Left common carotid artery plus branches (tissue), 1 donor: Measurements from ENCODE around the genes SCAND1 and EPB41L1.

- PRO-cap: no peak
Observed at GRCh38 chr20:34938222-34939037, 17.2 kb downstream of the GSS start.

GRCh38 chr20:34977149-34978358 is 21.9 kb downstream of the MYH7B start:
- PRO-cap: no peak

DNA sequence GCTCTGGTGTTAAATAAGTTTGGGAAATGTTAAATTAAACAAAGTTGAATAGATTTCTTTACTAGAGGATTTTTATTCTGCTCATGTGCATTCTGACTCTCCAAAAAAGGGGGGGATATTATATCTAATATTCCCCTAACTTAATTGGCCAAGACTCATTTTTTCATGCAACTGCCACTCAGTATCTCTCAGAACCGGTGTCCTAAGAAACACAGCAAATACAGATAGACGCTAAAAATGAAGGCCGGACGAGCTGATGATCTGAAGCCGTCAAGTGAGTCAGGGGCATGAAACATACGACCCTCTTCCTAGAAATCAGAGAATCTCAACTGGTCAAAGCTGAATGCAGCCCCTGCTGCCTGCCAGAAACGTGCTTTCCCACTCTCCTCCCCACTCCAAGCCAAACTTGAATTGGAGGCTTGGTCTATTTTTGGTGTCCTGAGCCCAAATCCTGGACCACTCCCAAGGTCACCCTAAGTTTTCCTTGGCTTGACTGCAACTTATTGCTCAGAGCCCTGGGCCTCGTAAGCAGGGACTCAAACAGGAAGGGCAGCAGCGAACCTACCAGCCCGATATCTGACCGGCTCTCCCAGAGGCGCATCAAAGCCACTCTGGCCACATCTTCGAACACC is 12.8 kb downstream of the EDEM2 start:
- PRO-cap: unidirectional peak, plus-strand start at position 539 of the sequence

- PRO-cap: no peak
Observed at GRCh38 chr20:35224527-35225129, 1.9 kb upstream of the MMP24 start.

GRCh38 chr20:35260223-35260887 is 17.6 kb downstream of the MMP24OS start:
- PRO-cap: no peak

DNA sequence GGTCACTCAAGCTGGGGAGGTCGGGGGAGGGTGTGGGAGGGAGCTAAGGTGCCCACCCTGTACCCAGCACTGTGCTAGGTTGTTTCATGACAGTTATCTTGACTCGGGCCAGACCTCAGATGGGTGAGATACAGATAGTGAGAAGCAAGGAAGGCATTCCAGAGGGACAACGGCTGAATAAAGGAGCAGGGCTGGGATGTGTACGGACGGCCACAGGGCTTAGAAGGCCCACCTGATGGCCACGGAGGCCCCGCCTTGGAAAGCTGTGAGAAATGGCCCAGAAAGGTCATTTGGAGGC is 7.8 kb downstream of the MMP24OS start:
- PRO-cap: no peak

DNA sequence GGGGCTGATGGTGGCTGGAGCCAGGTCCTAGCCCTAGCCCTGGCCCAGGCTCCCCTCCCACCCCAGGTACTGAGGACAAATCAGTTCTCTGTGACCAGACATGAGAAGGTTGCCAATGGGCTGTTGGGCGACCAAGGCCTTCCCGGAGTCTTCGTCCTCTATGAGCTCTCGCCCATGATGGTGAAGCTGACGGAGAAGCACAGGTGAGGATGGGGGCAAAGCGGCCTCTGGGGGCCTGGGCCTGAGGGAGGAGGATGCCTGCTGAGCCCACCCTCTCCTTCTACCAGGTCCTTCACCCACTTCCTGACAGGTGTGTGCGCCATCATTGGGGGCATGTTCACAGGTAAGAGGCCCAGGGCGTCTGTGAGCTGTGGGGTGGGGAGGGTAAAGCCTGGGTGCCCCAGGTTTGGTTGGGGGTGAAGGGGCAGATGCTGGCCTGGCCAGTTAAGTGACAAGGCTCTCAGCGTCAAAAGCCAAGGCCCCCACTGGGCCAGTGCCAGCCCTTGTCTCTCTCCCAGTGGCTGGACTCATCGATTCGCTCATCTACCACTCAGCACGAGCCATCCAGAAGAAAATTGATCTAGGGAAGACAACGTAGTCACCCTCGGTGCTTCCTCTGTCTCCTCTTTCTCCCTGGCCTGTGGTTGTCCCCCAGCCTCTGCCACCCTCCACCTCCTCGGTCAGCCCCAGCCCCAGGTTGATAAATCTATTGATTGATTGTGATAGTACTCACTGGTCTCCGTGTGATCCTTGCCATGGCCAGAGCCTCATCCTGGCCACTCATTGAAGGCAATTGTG is 15.2 kb downstream of the ERGIC3 start:
- PRO-cap: no peak

DNA sequence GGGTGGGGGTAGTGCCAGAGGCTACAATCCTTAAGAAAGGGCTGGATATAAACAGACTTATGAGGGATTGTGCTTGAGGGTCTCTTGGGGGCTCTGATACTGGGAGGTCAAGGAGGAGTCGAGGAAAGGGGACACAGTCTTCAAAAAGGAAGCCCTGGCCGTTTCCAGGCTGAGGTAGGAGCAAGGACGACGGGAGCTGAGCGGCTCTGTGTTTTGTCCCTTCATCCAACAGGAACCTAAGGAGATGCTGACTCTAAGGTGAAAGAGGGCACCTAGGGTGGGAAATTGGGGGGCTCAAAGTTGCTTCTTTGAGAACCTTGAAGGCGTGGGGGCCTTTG is 2.6 kb downstream of the SPAG4 start:
- PRO-cap: no peak

DNA sequence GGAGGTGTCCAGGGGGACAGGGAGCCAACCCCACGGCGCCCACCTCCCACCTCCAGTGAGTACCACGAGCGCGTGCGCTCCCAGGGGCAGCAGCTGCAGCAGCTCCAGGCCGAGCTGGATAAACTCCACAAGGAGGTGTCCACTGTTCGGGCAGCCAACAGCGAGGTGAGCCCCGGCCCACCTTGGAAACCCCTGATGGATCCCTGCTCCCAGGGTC is 2.8 kb downstream of the SPAG4 start:
- PRO-cap: no peak

GRCh38 chr20:35709147-35709890 is 10.1 kb downstream of the ROMO1 start:
- PRO-cap: no peak

GRCh38 chr20:35726594-35727606 is 15.2 kb downstream of the RBM39 start:
- PRO-cap: no peak

DNA sequence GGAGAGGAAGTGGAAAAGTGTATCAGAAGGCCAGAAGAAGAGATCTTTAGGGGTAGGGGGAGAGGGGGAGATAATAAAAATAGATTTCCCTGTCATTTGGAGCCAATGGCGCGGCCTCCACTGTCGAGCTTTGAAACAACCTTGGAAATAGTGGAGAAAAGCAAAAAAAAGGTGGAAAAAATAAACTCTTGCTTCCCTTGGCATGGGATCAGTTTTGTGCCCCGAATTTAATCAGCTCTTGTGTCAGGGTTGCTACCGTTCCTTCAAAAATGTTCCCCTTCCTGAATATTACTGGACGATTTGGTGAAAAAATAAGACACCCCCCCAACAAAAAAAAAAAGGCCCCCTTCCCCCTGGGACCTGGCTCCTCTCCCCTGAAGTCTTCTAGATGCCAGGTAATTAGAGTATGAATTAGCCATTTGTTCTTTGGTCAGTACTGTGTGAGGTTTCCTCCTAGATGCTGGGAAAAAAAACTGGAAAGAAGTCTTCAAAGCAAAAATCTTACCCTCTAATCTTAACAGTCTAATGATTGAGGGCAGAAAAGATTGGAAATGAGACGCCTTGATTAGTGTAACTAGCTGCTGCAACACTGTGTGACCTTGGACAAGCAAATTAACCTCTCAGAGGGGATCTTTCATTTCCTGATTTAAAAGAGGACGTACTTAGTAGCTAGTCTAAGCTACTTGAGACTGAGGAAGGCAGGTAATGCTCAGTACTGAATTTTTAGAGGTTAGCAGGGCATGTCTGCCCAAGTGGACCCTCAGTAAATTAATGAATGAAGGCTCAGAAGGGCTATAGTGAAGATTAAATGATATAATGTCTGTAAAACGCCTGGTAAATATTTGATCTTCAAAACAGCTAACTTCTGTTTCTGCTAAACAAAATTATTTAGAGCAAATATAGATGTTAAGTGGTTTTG is 937 bp upstream of the RBM39 start:
- PRO-cap: no peak

- PRO-cap: no peak
Observed at GRCh38 chr20:35773156-35773940, 1.5 kb downstream of the PHF20 start.

DNA sequence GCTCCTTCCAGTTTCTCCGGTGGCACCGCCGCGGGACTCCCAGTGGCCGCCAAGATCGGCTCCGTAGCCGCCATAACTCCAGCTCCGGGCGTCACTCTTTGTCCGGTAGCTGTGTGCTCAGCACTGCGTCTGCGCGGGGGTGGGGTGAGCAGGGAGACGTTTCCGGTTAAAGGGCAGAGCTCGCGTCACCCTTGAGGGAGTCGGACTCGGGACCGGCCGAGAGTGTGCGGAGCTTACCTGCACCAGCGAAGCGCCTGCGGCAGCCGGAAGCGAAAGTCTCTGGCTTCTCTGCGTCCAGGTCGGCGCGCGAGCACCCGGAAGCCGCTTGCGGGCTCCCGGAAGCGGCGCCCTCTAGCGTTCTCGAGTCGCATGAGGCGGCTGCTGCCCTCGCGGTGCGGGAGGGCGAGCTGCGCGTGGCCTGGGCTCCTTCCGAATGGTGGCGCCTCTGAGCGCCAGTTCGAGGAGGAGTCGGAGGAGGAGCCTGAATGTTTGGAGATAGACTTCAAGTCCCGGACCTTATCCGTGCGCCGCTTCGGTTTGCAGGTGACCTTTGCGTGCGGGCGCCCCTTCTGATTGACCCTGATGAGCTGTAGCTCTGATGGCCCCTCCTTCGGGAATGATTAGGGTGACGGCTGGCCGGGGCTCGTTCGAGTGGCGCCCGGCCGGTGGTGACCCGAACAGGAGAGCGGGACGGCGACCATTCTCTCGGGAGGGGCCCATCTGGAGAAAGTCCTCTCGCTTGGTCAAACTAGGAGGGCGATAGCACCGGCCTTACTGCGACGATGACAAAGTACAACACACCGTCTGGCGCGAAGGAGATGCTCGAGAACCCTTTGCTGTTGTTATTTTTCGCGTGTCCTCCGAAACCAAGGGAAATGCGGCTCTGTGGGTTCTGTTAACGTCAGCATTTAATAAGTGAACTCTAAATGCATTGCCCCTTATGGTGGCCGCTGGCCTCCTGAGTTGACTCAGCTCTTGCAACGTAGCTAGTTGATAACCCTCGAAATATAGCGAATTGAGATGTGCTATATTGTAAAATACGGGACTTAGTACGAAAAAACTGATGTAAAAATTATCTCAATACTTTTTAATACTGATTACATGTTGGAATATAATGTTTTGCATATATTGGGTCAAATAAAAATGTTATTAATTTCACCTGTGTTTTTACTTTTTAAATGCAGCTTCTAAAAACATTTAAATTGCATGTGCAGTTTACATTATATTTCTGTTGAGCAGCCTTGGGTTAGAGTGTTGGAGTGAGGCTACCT is at the start of gene SCAND1:
Gene SCAND1, minus strand, starts transcription at position 292 of the 1,271 bp plus-strand sequence.
- PRO-cap: bidirectional peak, plus-strand start at position 191 of the sequence, minus-strand start at position 100 of the sequence; bidirectional peak, plus-strand start at position 455 of the sequence, minus-strand start at position 281 of the sequence

DNA sequence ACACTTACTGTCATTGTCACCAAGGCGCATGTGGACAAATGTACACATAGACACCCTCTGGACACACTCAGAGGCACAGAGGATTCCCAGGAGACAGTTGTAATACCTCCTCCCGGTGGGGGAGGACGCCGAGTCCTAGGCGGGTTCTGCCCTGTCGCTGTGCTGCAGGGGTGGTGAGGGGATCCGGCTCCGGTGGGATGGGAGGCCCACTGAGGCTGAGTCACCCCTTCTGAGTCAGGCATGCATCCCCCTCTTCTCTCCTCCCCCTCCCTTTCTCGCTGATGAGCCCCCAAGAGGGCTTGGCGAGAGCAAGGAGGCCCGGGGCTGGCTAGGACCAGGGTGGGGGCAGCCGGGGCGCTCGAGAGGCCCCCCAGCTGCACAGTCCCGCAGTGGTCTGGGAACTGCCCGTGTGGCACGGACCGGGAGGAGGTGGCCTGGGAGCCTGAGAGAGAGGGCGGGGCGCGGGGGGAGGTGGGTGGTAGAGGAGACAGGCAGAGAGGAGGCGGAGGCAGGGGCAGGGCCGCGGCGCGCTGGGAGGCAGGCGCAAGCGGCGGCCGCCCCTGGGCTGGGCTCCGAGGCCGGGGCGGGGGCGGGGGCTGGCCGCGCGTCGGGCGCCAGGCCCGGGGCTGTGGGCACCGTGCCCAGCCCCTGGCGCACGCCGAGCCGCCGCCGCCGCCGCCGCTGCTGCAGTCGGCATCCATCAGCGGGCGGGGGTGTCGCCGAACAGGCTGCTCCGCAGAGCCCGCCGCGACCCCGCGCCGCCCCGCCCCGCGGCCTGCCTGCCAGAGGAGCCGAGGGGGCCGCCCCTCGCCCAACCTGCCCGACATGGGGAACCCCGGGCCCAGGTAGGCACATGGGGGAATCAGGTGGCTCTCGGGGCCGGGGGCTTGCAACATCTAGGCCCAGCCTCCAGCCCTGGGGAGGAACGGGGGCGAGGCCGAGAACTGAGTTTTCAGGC is at the start of gene EPB41L1:
Gene EPB41L1, plus strand, starts transcription at position 689 of the 958 bp plus-strand sequence.
- PRO-cap: bidirectional peak, plus-strand start at position 575 of the sequence, minus-strand start at position 396 of the sequence

DNA sequence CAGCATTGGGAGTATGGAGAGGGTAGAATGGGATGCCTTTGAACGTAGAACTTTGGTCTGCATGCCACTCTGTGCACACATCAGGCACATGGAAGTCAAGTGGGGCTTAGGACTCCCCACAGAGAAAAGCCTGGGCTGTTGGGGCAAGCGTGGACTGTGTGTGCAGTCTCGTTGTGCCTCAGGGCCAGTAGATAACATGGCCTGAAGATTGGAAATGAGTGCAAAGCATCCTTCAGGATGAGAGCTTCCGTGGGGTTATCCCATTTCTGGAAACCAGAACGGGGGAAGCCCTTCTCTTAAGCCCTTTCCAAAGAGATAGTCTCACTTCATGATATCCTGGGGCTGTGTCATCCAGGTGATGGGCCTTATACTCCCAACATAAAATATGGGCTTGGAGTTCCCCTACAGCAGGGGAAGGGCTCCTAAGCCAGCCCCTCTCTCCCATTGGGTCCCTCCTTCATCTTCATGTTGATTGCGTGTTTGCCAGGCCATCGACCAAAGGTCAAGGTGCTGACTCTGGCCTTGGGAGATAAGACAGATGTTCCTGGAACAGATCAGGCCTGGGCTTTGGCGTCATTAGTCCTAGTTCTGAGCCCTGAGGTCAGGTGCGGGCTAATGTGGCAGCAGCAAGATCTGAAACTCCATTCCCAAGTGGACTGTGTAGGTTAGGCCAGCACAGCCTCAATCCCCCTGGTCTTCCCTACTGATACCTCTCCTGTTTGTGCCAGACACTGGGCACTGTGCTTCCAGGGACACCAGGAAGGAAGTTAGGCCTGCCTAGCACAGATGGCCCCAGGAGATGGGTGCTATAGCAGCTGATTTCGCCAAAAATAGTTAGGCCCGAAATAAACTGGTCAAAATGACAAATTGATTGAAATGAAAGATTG is 28.5 kb downstream of the EPB41L1 start:
- PRO-cap: no peak

GRCh38 chr20:36270944-36271945 is 34.9 kb upstream of the DLGAP4 start:
- PRO-cap: no peak

- PRO-cap: unidirectional peak, minus-strand start at chr20:36465543
Observed at GRCh38 chr20:36465161-36465820, 76.0 kb upstream of the MYL9 start.

DNA sequence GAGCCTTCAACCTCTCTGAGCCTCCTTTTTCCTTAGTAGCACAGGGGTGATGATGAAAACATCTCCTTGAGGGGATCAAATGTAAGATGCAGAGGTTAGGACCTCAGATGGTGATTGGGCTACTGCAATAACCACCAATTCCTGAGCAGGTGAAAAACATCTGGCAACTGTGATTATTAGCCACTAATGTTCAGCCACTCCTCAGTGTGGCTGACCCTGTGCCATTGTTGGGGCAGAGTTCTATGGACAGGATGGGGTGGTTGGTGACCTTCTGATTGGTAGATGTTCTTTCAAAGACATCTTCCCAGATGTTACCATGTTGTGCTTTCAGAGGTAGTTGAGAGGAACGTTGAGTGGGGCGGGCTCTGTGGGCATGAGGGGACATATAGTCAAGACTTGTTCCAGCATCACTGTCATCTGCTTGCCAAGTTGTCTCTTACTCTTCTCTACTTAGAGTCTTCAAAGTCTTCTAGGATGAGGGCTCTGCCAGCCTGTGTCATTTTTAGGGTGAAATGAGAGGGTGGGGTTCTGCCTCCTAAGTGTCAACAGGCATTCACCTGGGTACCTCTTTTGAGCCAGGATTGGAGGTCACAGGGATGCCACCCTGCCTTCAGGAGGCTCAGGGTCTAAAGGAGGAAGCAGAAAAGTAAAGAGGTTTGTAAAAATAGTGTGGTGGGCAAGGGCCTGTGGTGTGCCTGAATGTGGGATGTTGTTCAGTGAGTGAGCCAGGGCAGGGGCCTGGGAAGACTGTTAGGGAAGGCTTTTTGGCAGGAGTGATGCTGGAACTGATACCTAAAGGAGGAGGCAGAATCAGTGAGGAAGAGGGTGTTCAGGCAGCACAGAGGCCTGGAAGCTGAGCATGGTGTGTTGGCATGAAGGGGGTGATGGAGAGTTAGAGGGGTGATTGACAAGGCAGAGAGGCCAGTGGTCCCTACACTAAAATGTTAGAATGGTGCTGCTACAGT is 62.2 kb upstream of the MYL9 start:
- PRO-cap: no peak

- PRO-cap: no peak
Observed at GRCh38 chr20:36575404-36575824, 2.0 kb downstream of the TGIF2 start.